Skeletal muscle tissue (tissue), 7 donors: ENCODE results near the genes MBL2 and BICC1.

GRCh38 chr10:50326083-50326827 lies 74.9 kb upstream of the ASAH2 start:
- PRO-cap, 3 experiments: no peak in any of the 3 experiments
- RAMPAGE, long total RNA: no peak
- RRBS, 2 experiments: no CpG with 5 or more reads among the region's 1 CpG

DNA sequence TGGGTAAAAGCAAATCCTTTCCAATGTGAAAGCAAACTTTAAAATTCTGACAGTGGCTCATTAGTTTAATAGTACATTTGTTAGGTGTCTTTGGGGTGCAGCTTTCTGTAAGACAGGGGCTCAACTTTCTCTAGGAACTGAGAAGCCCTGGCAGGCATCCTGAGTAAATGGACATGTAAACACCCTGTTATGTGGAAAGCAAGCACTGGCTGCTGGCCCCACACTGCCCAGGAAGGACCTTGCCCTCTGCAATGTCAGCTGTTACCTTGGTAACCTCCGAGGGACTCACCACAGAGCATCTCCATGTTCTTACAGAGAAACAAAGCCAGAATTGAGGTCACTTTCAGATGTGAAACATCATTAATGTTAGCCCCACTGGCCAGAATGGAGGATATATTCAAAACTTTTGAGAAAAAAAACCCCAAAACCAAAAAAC lies 68.7 kb downstream of the ASAH2B start:
- PRO-cap, 3 experiments: no peak in any of the 3 experiments
- RAMPAGE, long total RNA: no peak
- RRBS, 2 experiments: no CpG with 5 or more reads among the region's 1 CpG

DNA sequence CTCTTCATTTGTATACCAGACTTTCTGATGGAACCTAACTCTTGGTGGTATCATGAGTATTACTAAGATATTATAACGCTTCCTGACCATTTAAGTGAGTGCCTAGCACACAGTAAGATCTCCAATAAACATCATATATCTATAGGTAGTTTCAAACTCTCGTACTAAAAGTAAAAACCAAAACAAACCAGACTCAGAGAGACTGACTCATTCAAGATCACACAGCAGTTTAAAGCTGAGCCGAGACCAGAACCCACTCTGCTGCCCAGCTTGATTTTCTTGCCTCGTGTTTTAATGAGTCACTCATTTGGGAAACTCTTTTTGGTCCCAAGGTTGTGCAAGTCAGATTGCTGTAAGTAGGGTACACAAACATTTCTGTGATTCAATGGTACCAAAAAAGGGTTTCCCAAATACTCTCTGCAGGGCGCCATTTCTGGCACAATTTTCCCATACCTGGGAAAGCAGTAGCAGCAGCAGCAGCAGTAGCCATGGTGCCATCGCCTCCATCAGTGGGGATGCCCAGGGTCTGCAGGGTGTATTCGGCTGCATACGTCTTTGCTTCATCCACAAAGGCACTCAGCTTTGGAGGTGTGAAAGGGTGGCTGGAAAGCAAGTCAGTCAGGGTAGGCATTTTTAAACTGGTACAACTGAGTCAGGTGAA lies 69.8 kb downstream of the ASAH2B start:
- PRO-cap, 3 experiments: no peak in any of the 3 experiments
- RAMPAGE, long total RNA: no peak
- RRBS, 2 experiments: no CpG with 5 or more reads among the region's 8 CpGs

DNA sequence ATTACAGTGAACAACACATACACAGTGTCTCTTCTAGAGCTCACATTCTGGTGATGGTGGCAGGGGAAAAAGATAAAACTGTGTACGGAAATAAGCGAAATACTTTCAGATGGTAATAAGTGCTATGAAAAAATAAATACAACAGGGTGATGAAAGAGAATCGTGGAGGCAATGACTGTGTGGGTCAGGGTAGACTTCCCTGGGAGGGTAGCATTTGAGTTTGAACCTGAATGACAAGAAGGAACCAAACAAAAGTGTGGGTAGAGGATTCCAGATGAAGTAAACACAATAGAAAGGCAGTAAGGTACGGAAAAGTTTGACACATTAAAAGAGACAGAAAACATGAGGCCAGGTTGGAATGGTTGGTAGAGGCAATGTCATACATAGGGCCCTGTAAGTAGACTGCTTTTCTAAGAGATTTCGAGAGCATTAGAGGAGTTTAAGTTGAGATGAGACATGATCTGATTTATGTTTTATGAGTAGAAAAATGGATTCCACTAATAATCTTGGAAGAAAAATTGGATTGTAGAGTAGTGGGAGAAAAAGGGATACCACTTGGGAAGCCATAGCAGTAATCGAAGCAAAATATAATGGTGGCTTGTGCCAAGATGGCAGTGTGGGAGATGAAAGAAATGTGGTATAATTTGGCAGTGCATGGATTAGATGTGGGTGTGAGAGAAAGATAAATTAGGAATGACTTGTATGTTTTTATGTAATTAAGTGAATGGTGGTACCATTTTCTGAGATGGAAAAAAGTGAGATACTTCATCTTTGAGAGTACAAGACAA lies 92.9 kb downstream of the PRKG1 start:
- PRO-cap, 3 experiments: no peak in any of the 3 experiments
- RAMPAGE, long total RNA: no peak
- RRBS, 2 experiments: no CpG with 5 or more reads among the region's 6 CpGs

GRCh38 chr10:51457222-51457555 lies 242.2 kb downstream of the CSTF2T start:
- PRO-cap, 3 experiments: no peak in any of the 3 experiments
- RAMPAGE, long total RNA: no peak
- RRBS, 2 experiments: no CpG with 5 or more reads among the region's 2 CpGs

DNA sequence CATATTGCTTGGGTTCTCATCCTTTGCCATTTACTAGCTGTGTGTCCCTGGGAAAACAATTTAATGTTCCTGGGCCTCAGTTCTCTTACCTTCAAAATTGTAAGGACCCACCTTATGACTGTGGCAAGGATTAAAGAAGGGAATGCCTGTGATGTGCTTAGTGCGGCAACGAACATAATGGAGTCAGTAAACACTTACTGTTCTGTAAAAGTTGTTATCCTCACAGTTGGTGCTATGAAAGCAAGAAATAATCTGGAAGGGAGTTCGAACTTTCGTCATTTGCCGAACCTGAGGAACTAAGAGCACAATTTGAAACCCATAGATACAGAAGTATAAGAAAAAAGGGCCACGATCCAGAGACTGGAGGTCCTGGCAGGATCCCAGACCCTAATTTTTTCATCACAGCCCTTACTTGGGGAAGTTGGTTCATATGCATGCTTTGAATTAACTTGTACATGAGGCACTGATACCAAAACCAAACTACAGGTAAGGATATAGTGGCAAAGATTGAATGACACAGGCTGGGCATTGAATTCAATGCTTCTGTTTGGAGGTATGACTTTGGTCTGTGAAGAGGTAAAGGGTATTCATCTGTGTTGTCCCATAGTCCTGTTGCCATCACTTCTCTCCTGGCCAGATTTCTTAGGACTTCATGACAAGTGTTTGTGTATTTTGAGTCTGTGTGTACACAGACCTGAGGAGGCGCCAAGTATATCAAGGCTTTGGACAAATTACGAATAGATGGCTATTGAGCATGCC lies 221.8 kb downstream of the CSTF2T start:
- PRO-cap, 3 experiments: no peak in any of the 3 experiments
- RAMPAGE, long total RNA: no peak
- RRBS, 2 experiments: no CpG with 5 or more reads among the region's 8 CpGs

DNA sequence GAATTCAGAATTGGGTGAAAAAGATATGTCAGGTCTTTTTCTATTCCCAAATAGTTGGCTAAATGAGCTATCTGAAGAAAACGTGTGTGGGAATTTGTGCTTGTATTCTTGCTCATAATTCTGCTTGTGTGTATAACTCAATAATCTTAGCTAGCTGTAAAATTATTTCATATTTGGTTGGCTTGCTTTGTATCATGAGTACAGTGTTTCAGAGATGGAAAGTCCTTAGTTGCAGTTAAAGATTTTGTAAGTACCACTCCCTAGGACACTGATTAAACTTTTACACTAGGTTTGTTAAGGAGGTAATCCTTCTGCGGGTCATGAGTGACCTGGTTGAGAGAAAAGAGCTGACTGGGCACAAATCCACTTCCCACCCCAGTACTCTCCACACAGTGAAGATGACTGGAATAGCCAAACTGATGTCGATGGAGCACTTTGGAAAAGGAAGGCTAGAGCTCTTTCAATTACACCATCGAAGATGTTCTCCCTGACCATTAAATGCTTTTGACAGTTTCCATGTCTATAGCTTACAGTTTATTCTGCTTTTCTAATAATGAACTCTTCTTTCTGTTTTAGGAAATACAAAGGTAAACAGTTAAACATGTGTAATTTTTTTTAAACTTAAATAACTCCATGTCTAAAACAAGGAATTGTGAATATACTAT lies 191.9 kb downstream of the CSTF2T start:
- PRO-cap, 3 experiments: no peak in any of the 3 experiments
- RAMPAGE, long total RNA: no peak
- RRBS, 2 experiments: no CpG with 5 or more reads among the region's 4 CpGs

- PRO-cap, 3 experiments: no peak in any of the 3 experiments
- RAMPAGE, long total RNA: no peak
- RRBS, 2 experiments: no CpG with 5 or more reads among the region's 5 CpGs
Measured at GRCh38 chr10:51649297-51649691, 50.1 kb downstream of the CSTF2T start.

- PRO-cap, 3 experiments: no peak in any of the 3 experiments
- RAMPAGE, long total RNA: no peak
- RRBS, 2 experiments: no CpG with 5 or more reads among the region's 6 CpGs
Measured at GRCh38 chr10:51662429-51663285, 36.7 kb downstream of the CSTF2T start.

DNA sequence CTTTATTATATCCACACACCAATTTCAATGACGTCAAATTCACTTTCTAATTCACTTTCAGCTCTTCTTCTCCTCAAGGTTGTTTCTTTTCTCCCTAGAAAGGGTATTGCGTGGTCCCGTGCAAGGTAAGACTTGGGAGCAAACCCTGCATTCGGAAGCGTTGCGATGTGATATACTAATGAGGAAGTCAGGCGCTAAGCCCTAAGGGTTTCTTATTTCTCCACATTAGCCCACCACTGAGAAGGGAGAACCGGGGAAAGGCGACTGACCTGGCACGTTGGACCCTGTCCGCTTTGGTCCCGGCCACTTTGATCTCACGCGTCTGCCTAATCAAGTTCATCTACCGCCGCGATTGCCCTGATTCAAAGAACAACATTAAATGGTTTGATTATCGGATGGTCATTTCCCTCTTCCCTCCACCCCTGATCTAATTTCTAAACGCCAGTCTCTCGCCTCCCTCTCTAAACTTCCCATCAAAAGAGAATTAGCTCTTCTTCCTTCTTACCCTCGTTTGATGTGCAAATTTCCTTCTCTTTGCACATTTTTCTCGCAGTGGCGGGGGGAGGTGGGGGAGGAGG lies 863 bp upstream of the DKK1 start:
- PRO-cap, 3 experiments: no peak in any of the 3 experiments
- RAMPAGE, long total RNA: no peak
- RRBS, 2 experiments: 4% methylated on average over 5 of the region's 23 CpGs

- PRO-cap, 3 experiments: no peak in any of the 3 experiments
- RAMPAGE, long total RNA: no peak
- RRBS, 2 experiments: no CpG with 5 or more reads among the region's 6 CpGs
Measured at GRCh38 chr10:52318925-52319303, 4.8 kb downstream of the DKK1 start.

DNA sequence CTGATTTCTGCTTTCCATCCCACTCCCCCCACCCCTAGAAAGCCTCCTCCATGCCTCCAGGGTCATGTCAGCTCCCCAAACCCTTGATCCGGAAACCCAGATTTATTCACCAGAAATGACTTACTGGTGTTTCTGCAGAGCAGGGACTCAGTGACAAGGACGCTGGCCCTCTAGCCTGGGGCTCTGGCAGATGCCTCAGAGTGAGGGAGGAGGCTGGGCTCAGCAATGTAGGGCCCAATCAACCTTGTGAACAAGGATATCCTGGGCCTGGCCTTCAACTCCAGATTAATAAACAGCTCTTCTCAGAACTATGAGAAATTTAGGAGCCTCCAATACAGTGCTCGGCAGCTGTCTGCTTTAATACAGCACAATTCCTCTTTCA lies at the start of gene MBL2:
TSS of gene MBL2 (minus strand) at position 172 of the 382 bp plus-strand sequence.
- PRO-cap, 3 experiments: no peak in any of the 3 experiments
- RAMPAGE, long total RNA: no peak
- RRBS, 2 experiments: no CpG with 5 or more reads among the region's 3 CpGs

DNA sequence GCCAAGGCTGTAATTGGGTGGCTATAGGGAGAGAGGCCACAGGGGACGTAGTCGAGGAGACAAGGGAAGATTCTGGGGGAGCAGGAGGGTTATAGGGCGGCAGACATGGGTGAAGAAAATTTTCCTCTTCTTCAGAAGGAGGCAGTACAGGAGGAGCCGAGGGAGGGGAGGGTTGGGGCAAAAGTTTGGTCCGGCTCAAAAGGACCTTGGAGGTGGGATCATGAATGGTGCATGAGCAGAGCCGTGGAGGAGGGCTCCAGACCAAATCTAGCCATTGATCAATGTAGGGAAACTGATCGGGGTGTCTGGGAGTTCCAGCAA lies 180.8 kb upstream of the MBL2 start:
- PRO-cap, 3 experiments: no peak in any of the 3 experiments
- RAMPAGE, long total RNA: no peak
- RRBS, 2 experiments: no CpG with 5 or more reads among the region's 7 CpGs

DNA sequence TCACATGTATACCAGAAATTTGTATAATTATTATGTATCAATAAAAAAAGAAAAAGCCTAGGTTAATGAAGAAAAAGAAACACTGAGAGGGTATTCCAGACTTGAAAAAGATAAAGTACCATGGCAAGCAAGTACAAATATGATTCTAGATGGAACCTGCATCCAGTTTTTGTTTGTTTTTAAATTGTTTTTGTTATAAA lies 457.3 kb upstream of the MBL2 start:
- PRO-cap, 3 experiments: no peak in any of the 3 experiments
- RAMPAGE, long total RNA: no peak

DNA sequence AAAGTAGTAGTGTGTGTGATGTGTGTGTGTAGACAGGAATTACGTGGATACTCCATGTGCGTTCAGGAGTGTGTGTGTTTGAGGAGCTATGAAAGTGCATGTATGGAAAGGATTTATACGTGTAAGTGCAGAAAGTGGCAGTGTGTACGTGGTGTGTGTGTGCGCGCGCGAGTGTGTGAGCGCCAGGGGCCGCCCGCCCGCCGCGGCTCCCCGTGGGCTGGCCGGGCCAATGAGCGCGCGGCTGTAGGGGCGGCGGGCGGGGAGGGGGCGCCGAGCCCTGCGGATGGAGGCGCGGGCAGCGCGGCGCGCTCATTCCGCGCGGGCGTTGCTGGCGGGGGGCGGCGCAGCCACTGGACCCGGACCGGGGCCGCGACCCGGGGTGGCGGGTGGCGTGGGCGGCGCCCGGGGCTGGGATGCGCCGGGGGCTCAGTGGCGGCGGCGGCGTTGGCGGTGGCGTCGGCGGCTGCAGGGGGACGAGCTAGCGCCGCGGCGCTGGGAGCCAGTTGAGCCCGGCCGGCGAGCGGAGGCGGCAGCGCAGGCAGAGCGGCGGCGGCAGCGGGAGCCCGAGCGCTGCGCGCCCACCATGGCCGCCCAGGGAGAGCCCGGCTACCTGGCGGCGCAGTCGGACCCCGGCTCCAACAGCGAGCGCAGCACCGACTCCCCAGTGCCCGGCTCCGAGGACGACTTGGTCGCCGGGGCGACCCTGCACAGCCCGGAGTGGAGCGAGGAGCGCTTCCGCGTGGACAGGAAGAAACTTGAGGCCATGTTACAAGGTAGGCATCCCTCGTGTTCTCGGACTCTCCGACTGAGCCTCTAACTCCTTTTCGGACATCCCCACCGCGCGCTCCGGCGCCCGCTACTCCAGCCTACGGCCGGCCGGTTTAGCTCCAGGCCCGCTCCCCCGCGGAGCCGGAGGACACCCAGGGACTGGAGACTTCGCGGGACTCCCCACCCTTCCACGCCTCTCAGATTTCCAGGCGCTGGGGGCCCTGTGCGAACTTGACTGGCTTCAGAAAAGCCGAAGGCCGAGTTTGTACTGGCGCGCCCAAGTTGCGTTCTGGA lies at the start of gene BICC1:
TSS of gene BICC1 (plus strand) at position 312 of the 1,062 bp plus-strand sequence.
- PRO-cap, 3 experiments: peak in 3 of 3 experiments; most common plus-strand start position 312 of the sequence (in 3); most common minus-strand start position 173 of the sequence (in 2)
- RAMPAGE, long total RNA: no peak
- RRBS, 2 experiments: 2% methylated on average over 31 to 48 of the region's 124 CpGs

- PRO-cap, 3 experiments: no peak in any of the 3 experiments
- RAMPAGE, long total RNA: no peak
- RRBS, 2 experiments: no CpG with 5 or more reads among the region's 1 CpG
Measured at GRCh38 chr10:59037437-59037869, 139.0 kb upstream of the PHYHIPL start.

DNA sequence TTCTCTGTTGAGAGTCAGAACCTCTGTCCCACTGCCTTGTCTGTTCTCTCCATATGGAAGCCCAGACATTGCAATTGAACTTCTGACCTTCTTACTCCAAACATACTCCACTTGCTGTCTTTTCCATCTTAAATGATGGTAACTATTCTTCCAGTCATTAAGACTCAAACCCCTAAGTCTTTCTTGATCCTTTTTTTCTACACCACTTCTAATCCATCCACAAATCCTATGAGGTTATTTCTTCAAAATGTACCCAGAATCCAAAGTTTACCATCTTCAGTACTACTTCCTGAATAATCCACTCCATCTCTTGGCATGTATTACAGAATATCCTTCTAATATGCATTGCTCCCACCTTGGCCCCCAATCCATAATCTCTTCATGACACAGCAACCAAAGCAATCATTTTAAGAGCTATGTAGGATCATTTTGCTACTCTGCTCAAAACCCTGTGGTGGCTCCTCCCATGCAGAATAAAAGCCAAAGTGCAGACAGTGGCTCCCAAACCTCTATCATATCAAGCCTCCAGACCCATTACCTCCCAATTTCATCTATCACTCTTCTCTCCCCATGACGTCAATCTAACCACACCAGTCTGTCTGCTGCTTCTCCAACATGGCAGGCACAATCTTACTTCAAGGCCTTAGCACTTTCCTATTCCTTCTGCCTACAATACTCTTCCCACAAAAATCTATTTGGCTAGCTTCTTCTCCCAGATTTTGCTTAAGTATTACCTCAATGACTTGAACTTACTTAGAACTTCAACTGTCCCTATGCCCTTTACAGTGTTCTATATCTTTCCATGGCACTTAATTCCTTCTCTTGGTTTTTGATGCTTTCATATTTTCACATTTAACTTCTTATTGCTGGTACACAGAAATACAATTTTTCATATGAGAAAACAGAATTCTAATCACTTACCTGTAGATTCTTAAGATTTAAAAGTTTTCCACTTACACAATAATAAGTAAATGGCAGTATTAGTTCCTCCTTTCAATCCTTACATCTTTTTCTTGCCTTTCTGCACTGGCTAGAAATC lies 65.5 kb downstream of the CCDC6 start:
- PRO-cap, 3 experiments: no peak in any of the 3 experiments
- RAMPAGE, long total RNA: no peak
- RRBS, 2 experiments: no CpG with 5 or more reads among the region's 1 CpG

DNA sequence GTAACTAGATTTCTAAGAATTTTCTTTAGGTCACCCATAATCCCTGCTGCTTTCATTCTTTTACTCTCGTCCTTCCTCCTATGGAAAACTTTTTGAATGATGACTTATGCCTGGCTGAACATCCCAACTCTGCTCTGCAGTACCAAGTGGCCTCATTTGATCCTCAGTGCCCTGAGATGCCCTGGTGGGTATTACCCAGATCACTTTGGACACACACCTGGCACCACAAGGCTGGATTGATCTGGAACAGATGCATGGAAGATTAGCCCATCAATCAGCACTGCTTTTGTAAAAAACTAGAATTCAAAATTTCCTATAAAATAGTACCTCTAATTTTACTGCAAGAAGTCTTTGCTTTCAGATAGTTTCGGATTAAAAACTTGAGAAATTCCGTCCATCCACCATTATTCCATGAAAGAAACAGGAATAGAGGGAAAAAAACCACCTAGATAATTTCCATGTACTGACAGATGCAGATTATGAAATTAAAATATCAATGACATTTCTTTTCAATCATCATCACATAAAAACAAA lies 8.5 kb downstream of the CCDC6 start:
- PRO-cap, 3 experiments: no peak in any of the 3 experiments
- RAMPAGE, long total RNA: no peak
- RRBS, 2 experiments: no CpG with 5 or more reads among the region's 3 CpGs

DNA sequence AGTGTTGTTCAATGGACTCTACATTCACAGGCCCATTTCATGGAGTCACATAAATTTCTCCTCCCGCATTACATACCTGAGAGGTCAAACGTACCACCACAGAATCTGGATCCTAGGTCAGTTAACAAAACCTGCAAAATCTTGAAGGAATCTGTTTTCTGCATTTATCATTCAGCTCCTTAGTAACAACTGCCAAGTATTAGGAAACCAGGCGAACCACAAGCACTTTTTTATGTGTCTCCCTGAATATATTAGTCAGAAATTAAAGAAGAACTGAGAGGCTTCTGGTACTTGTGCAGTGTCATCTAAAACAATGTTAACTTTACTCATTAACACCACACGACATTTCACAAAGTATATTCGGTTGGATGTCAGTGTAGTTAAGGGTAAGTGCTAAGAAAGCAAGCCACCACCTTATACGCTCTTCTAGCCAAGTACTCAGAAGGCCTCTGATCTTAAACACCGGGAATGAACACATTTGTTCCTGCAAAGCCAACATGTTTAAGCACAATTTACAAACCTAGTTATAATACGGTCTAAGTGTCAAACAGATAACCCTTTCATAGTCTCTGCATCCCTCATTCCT lies 2.4 kb downstream of the CCDC6 start:
- PRO-cap, 3 experiments: no peak in any of the 3 experiments
- RAMPAGE, long total RNA: no peak
- RRBS, 2 experiments: no CpG with 5 or more reads among the region's 8 CpGs

- PRO-cap, 3 experiments: no peak in any of the 3 experiments
- RAMPAGE, long total RNA: no peak
- RRBS, 2 experiments: no CpG with 5 or more reads among the region's 3 CpGs
Measured at GRCh38 chr10:60150182-60150413, 239.6 kb downstream of the ANK3 start.